ENCODE results near the gene LAMP1.

GRCh38 chr13:113030539-113031502 is 61.8 kb downstream of the MCF2L start:
- RAMPAGE, long total RNA: no peak
- RRBS: no CpG with 5 or more reads among the region's 28 CpGs

DNA sequence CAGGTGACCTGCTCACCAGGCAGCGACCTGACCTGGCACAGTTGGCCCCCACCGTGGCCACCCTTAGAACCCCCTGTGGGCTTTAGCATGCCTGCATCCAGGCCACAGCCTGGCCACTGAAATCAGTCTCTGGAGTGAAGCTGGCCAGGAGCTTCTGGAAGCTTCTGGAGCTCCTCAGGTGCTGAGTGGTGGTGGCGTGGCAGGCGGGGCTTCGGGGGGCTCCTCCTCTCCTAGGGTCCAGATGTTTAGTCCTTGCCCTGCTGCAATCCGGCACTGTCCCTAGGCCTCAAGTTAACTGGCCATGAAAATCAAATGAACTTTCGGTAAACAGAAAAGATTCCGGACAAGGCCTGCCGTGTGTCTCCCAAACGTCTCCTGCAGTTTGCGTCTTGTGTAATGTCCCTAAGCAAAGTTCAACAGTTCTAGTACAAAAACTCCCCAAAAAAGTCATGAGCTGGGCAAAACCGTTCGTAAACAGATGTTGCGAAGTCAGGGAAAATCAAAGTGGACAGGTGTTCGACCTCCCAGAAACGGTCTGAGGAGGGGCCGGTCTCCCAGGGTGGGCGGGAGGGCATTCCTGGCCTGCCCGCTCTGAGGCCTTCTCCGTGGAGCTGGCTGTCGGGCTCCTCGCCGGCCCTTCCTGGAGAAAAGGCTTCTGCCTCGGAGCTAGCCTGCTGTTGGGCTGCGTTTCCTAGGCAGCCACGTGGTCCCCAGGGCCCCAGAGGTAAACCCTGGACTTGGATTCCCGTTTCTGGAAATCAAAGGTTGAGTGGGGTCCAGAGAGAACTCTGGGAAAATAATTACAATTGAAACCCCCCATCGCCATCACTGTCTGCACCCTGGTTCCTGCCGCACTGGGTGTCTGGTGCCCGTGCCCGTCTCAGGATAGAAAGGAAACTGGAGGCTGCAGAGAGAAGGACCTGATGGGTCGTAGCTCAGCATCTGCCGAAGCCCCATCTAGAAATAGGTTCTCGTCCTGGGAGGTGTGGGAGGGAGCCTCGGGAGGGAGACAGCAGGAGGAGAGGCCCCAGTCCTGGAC is 8.1 kb upstream of the PROZ start:
- RAMPAGE, long total RNA: no peak
- RRBS: 95% methylated on average over 1 of the region's 35 CpGs

- RAMPAGE, long total RNA: no peak
- RRBS: 5% methylated on average over 3 of the region's 39 CpGs
These were observed 5.1 kb upstream of the PROZ start for GRCh38 chr13:113153241-113153836.

DNA sequence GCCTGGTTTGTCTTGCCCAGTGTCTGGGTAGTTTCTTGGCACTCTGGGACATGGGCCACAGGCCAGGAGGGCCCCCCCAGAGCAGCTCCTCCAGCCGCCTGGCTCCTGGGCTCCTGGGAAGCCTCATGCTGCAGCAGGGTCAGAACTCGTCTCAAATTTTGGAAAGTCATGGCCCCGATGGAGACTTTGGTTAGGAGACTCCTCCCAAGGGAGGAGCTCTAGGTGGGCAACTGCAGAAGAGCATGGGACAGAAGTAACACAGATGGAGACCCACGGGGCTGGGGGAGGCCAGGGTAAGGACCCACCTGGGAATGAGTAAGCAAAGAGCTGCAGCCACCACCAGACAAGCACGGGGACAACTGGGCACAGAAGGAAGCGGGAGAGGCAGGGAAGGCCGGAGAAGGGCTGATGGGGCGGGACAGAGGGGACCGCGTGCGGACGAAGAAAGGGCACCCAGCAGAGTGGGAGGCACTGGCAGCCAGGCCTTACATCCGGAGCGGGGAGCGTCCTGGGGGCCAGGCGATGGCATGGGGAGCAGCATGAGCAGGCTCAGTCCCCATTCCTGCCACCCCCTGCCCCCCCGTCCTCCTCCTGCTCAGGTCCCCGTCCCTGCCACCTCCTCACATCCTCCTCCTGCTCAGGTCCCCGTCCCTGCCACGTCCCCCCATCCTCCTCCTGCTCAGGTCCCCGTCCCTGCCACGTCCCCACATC is 2.9 kb downstream of the PROZ start:
- RAMPAGE, long total RNA: no peak
- RRBS: 48% methylated on average over 4 of the region's 22 CpGs

GRCh38 chr13:113233692-113234030 is 24.2 kb downstream of the CUL4A start:
- RAMPAGE, long total RNA: no peak
- RRBS: no CpG with 5 or more reads among the region's 9 CpGs

- RAMPAGE, long total RNA: no peak
- RRBS: no CpG with 5 or more reads among the region's 5 CpGs
These were observed 43.5 kb downstream of the CUL4A start for GRCh38 chr13:113252845-113253352.

DNA sequence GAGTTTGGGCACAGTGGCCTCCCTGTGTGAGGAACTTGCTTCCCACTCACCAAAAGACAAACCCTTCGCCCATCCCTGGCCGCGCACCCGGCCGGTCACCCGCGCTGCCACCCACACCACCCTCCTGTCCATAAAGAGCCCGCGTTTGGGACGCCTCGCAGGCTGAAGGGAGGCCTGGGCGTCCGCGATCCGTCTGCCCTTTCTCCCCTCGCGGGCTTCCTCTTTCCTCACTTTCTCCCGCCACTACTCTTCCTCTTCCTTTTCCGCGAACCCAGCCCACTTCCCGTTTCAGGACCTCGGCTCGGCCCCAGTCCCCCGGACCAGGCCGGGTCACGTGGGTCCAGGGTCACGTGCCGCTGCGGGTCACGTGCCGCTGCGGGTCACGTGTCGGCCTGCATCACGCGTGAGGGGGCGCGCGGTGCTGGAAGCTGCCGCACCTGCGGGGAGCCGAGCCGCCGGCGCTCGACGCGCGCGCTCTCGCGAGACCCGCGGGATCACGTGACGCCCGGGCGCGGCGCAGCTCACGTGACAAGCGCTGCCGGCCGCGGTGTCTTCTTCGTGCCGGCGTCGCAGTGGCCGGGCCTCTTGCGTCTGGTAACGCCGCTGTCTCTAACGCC is at the start of gene LAMP1:
TSS of gene LAMP1 (plus strand) at position 524 of the 617 bp plus-strand sequence.
- RAMPAGE, long total RNA: no peak
- RRBS: 1% methylated on average over 18 of the region's 74 CpGs

DNA sequence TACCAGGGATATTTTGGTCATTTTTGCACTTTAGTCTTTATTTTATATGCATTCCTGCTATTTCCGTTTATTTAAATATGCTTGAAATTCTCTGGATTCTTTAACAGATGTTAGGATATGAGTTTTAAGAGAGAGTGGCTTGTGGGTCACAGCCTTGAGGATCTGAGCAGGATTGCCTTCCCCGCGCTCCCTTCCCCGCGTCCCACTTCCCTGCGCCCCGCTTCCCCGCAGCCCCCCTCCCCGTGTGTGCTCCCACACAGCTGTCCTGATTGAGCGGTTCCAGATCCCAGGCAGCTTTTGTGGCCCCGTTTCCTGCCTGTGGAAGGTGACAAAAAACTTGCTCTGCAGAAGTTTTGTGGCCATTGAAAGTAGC is 31.7 kb downstream of the ATP4B start:
- RAMPAGE, long total RNA: no peak
- RRBS: no CpG with 5 or more reads among the region's 11 CpGs

DNA sequence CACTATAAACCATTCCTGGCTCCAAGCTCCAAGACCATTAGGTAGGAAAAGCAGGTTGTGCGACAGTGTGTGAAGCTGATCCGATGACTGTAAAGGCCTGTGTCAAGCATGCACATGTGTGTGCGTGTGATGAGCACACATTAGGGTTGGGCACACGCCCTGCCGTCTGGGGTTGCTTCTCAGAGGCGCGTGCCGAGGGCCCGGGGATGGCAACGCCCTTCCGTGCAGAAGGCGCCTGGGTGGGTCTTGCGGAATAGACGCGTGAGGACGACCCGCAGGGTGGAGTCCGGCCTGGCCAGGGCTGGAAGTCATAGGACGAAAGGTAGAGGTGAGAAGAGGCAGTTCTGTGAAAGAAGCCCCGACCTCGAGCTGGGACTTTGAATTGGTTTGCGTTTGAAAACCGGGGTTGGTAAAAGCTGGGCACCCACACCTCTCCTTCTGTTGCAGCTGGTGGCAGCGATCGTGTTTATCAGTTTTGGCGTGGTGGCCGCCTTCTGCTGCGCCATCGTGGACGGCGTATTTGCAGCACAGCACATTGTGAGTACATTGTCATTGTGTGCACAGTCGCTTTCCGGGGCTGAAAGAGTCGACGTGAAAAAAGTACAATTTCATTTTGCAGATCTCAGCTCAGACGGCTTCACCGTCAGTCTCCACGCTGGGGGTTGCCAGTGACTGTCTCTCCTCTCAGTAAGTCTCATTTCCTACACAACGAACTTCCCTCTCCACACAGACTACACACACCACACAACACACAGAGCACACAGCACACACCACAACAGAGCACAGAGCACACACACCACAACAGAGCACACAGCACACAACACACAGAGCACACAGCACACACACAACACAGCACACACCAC is 35.9 kb downstream of the TMEM255B start:
- RAMPAGE, long total RNA: no peak
- RRBS: 83% methylated on average over 9 of the region's 39 CpGs

DNA sequence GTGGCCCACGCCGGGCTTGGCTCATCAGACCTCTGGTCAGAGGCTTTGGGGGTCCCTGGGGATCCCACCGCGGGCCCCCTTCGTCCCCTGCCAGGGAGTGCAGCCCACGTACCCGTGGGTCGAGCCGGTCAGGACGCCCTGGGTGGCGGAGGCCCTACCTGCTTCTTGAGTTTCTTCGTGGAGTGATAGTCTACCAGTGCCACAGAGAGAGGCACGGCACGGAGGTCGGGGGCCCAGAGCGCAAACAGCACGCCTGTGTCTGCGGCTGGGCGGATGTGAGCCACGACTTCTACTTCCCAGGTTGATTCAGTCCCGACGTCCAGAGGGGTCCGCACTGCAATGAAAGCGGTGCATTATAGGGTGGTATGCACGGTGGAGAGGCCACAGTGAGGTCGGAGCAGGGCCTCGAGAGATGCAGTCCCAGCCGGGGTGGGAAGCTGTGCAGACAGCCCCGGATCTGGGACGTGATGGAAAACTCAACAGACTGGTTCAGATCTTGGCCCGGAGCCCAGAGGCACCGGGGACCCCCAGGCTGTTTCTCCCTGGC is 40.6 kb downstream of the GAS6 start:
- RAMPAGE, long total RNA: no peak
- RRBS: 86% methylated on average over 3 of the region's 32 CpGs

DNA sequence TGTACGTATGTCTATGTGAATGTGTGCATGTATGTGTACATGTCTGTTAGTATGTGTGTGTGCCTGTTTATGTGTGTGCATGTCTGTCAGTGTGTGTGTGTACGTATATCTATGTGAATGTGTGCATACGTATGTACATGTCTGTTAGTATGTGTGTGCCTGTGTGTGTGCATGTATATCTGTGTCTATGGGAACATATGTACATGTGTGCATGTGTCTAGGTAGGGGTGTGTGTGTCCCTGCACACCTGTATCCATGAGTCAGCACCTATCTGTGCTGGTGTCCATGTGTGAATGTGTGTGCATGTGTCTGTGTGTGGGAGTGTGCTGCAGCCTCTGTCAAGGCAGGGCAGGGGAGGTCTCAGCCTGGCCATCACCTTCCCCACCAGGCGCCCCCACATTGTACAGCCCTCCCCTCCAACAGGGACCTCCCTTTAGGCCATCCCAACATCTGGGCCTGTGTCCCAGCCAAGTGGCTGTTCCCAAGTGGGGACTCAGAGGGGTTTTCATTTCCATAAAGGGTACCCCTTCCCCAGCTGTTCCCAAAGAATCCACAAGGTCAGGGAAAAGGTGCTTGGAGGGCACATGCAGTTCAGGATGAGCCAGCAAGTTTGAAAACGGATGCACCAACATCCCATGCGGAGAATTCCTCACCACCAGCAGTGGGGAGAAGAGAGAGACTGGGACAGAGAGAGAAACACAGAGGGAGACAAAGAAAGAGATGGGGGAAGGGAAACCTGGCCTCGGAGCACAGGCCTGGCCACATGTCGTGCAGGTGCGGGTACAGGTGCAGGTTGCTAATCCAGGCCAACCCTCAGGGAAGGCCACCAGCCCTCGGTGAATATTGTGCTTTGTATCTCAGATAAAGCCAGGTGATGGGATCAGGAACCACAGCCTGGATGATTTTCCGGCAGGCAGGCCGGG is 4.2 kb downstream of the GAS6 start:
- RAMPAGE, long total RNA: no peak
- RRBS: no CpG with 5 or more reads among the region's 12 CpGs

DNA sequence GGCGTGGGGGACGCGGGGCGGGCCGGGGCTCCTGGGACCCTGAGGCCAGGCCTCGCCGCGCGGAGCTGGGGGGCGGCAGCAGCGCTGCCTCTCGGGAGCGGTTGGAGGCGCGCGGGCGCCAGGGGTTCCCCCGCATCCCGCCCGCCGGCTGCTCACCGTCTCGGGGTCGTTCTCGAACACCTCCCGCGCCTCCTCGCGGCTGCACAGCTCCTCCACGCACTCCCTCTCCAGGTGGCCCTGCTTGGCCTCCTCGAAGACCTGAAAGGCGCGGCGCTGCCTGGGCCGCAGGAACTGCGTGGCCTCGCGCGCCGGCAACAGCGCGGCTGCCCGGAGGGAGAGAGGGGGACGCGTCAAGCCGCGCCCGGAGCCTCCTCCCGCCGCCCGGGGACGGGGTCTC is 459 bp downstream of the GAS6 start:
- RAMPAGE, long total RNA: no peak
- RRBS: 6% methylated on average over 2 of the region's 52 CpGs

GRCh38 chr13:113879328-113879794 is 15.5 kb upstream of the GAS6 start:
- RAMPAGE, long total RNA: no peak
- RRBS: 22% methylated on average over 2 of the region's 4 CpGs

DNA sequence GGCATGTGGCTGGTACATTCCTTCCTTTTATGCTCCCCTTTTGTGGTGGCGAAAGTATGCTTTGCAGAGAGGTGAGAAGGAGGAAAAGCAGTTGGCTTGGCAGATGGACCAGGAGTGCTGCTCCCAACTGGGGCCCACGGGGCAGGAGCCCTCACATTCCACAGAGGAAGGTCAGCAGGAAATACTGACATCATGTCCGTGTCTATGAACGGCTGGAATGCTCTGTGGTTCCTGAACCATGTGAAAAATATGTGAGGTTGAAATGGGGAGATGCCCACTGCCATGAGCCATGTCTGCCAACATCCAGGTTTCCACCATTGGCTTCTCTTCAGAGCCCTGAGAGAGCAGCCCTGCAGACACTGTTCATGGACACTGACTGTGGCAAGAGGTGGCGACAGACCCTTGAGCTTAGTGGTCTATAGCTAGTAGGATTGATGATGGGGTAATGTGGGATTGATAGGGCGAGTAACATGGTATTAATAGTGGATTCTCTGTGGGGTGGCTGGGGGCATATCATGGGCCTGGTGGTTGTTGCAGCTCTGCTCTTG is 33.4 kb upstream of the GAS6 start:
- RAMPAGE, long total RNA: no peak
- RRBS: no CpG with 5 or more reads among the region's 6 CpGs

DNA sequence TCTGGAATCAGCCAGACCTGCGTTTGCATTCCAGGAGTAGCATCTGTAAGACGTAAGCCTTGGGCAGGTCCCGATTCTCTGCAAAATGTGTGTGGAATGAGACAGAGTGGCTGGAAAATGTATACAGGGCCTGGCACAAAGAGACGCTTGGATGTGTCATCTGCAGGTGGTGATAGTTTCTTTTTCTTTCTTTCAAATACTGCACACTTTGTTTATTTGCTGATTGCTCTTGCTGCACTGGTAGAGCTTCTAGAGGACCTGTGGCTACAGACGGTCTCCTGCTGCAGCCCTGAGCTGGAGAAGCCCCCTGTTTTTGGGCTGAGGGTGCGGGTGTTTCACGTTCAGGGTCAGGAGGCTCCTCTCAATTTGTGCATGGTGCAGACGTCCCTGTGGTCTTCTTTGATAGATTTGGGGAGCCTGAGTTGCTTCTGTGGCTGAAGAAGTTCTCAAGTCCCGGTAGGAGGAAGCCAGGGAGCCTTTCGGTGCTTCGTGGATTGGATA is 43.9 kb upstream of the GAS6 start:
- RAMPAGE, long total RNA: no peak
- RRBS: no CpG with 5 or more reads among the region's 11 CpGs

- RAMPAGE, long total RNA: no peak
- RRBS: no CpG with 5 or more reads among the region's 23 CpGs
These were observed 3.8 kb downstream of the C13orf46 start for GRCh38 chr13:113969957-113970664.

GRCh38 chr13:114024379-114025112 is 50.7 kb upstream of the C13orf46 start:
- RAMPAGE, long total RNA: no peak
- RRBS: over 99% methylated on average over 4 of the region's 43 CpGs

DNA sequence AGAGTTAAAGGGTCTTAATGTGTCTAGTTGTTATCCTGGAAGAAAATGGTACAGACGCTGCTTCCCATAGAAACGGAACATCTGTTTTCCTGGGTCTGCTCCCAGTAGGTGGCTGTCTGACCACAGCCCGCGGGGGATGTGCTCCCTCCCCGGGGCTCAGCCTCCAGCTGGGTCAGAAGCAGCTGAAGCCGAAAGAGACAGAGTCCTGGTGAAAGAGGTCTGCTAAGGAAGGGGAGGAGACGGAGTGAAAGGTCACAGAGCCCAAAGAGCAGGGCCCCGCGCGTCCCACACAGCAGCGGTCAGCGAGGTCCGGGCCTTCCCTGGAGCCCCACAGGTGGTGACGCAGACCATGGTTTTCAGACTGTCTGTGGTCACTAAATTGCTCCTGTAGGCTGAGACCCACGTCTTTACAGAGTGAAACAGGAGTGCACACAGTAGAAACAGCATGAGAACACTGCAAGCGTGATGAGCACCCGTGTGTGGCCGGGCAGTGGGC is 51.9 kb upstream of the C13orf46 start:
- RAMPAGE, long total RNA: no peak
- RRBS: no CpG with 5 or more reads among the region's 18 CpGs

DNA sequence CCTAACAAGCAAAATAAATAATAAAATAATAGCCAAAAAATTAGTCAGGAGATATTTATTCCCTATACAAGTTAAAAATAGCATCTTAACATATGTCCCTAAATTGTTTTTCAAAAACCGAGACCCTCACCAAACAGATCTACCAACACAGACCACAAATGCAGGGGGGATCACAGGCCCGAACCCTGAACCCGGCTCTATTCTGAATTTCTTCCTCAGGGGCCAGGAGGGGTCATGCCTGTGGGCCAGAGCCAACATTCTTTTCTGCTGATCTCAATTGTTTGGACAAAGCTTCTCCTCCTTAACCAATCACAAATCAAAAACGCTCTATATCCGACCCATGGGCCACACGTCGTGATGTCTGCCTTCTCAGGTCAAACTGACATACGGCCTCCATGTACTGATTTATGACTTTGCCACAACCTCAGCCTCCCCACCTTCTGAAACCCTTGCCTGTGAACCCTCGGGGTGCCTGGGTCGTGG is 58.2 kb upstream of the C13orf46 start:
- RAMPAGE, long total RNA: no peak
- RRBS: no CpG with 5 or more reads among the region's 10 CpGs

GRCh38 chr13:114081713-114082251 is 50.6 kb downstream of the RASA3 start:
- RAMPAGE, long total RNA: no peak
- RRBS: no CpG with 5 or more reads among the region's 16 CpGs